Cardiac atrium fibroblast (primary cell): ENCODE data around the gene SPDYE6.

DNA sequence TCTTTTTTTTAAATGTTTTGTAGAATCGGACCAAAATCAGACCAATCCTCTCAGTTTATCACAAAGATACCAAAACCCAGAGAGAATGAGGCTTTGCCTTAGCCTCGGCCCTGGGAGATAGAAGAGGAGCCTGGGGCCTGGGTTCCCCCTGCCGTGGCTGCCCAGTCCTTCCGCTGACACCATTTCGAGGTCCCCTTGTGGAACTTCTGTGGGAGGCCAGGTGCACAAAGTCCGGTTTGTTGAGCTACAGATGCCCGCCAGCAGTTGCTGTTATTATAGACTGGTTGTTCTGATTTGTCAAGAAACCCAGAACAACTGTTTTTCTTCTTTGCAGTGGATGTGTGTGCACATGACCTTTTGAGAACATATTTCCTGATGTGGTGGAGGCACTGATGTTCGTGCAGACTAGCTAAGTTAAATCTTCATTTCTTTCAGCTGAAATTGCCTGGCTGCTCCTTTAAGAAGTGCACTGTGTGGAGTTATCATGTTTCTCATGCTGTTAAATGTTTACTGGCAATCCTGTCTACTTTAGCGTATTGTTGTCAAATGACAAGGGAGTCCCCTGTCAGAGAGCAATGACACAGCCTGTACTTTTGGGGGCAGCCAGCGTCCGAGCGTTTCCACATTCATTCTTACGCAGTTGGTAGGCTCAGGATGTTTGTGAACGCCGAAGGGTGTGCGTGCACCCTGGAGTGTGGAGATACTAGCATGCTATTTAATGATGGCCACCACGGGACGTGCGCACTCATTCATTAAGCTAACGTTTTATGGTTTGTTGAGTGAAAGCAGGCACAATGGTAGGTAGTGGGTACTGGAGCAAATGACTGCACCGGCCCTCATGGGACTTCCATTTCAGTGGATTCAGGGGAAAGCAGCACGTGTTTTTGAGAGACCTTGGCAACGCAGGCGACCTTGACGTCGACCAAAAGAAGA lies 47.8 kb downstream of the CUX1 start:
- RAMPAGE, long total RNA = no peak

DNA sequence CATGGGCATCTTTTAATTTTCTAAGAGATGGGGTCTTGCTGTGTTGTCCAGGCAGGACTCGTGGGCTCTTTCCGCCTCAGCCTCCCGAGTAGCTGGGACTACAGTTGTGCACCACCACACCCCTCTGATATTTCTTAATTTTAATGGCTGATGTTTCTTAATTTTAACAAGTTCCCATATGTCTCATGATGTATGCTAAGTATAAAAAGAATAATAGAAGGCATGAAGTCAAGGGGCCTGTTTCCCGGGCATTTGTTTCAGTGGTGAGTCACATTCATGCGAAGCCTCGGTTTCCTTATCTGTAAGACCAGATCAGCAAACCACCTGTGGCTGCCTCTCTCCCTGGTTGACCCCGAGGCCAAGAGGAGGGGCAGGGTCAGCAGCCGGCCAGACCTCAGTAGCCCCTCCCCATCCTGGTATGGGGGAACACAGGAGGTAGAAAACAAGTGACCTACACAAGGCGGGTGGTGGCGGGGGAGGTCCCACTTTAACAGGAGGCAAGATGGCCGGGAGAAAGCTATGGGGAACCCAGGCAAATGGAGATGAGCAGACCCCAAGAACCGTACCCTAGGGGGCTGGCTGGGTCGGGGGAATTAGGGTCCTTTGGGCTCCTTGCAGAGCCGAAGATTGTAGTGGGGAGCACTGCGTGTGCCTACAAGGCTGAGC lies 85.5 kb downstream of the CUX1 start:
- RAMPAGE, long total RNA = no peak

- RAMPAGE, long total RNA = no peak
These were observed 93.4 kb downstream of the CUX1 start for GRCh38 chr7:101910883-101911230.

DNA sequence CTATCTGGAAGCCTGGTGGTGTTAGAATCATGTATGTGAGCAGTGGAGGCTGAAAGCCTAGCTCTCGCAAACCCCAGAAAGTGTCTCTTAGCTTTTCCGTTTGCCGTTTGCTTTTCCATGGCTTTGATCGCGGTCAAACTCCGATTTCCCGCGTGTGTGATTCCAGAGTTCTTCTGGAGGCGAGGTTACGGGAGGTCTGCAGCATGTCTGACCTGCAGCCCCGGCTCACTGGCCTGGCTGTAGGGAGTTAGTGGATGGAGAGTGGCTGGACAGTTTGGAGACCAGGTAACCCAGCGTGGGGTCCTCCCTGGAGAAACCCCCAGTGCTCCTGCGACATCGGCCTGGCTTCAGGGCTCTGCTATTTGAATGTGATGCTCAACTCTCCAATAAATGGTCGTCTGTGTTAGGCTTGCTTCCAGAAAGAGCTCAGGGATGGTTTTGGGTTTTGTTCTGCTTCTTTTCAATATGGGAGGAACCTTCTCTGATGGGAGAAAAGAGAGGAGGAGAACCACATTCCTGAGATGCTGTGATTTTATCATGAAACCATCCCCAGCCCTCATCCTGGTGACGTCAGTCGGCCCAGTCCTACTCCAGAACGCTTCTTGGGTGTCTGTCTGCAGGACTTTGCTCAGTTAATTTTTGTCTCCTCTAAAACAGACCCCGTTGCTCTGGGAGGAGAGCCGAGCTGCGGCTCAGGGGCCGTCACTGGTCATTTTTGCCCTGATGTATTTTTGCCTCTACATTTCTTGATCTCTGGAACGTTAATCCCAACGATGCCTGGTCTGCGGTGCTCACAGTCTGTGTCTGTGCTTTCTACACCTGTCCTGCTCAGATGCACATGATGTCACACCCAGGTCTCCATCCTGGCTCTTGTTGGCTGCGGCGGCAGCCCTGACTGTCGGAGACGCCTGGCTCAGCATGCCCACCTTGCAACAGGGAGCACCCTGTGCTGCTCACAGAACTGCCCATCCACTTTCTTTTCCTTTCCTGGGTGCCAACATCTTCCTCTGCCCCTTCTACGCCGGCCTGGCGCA lies 105.8 kb downstream of the CUX1 start:
- RAMPAGE, long total RNA = no peak

- RAMPAGE, long total RNA = no peak
These were observed 207.4 kb downstream of the CUX1 start for GRCh38 chr7:102024714-102025296.

- RAMPAGE, long total RNA = no peak
These were observed 206.0 kb upstream of the SH2B2 start for GRCh38 chr7:102080363-102081374.

GRCh38 chr7:102099009-102099293 lies 187.7 kb upstream of the SH2B2 start:
- RAMPAGE, long total RNA = no peak

DNA sequence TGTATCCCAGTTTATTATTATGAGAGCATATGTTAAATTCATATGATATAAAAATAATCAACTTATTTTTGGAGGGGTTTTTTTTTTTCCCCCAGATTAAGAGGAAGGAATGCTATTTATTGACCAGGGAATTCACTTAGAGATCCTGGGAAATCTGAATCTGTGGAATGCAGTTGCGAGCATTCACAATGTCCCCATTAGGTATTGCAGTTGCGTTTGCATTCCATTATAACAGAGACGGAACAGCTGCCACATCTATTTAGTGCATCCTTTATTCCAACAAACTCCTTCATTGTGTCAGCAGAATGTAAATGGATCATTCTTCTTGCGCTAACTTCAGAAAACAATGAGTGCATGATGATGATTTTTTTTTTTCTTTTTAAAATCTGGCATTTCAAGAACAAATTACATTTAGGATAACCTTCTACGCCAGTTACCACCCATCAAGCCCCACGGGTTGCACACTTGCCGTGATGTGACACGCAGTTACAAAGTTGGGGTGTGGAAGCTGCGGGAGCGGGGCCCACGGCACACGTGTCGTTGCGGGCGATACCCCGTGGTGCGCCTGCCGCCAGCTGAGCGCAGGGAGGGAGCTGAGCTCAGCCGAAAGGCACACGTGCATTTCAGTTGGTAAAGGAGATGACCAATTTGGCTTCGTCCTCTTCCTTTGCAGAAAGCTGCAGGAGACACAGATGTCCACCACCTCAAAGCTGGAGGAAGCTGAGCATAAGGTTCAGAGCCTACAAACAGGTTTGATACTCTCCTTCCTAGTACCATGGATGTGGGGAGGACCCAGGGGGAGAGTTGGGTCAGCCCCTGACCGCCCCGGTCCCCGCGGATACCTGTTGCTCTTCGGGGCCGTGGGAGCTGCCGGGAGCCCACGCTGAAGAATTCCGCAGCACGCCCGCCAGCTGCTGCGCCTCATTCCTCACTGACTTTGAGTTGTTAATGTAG lies 175.4 kb upstream of the SH2B2 start:
- RAMPAGE, long total RNA = no peak

- RAMPAGE, long total RNA = no peak
These were observed 133.9 kb upstream of the SH2B2 start for GRCh38 chr7:102152638-102153210.

- RAMPAGE, long total RNA = no peak
These were observed 52.6 kb upstream of the SH2B2 start for GRCh38 chr7:102233957-102234673.

GRCh38 chr7:102356311-102356848 lies at the start of gene SPDYE6:
Gene SPDYE6, minus strand, starts transcription at chr7:102356444.
- RAMPAGE, long total RNA = no peak

GRCh38 chr7:102363336-102364626 lies 7.5 kb upstream of the SPDYE6 start:
- RAMPAGE, long total RNA = no peak

- RAMPAGE, long total RNA = no peak
These were observed 6.3 kb upstream of the ORAI2 start for GRCh38 chr7:102427011-102427517.

DNA sequence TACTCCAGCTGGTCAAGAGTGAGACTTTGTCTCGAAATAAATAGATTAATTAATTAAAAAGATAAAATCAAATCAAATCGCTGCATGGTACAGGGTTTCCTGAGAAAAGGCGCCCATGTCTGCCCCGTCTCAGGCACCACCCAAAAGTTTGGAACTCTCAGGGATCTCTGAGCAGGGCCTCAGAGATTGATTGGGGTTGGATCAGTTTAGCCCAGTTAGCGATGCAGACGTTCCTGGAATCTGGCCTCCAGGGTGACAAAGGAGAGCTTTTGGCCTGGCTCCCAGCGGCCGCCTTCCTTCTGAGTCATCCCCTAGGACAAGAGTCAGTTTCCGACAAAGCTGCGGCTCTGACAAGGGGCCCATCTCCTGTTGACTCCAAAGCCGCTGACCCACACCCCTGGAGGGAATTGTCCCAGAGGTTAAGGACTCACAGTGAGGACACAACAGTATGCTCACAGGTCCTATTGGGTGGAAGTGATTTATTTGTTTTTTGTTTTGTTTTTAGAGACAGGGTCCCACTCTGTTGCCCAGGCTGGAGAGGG lies 6.7 kb downstream of the ORAI2 start:
- RAMPAGE, long total RNA = no peak

- RAMPAGE, long total RNA = no peak
These were observed 17.0 kb downstream of the NAPEPLD start for GRCh38 chr7:103131979-103132202.

GRCh38 chr7:103146687-103147000 lies 2.3 kb downstream of the NAPEPLD start:
- RAMPAGE, long total RNA = no peak

GRCh38 chr7:103310097-103310844 lies 13.0 kb downstream of the PMPCB start:
- RAMPAGE, long total RNA = no peak

DNA sequence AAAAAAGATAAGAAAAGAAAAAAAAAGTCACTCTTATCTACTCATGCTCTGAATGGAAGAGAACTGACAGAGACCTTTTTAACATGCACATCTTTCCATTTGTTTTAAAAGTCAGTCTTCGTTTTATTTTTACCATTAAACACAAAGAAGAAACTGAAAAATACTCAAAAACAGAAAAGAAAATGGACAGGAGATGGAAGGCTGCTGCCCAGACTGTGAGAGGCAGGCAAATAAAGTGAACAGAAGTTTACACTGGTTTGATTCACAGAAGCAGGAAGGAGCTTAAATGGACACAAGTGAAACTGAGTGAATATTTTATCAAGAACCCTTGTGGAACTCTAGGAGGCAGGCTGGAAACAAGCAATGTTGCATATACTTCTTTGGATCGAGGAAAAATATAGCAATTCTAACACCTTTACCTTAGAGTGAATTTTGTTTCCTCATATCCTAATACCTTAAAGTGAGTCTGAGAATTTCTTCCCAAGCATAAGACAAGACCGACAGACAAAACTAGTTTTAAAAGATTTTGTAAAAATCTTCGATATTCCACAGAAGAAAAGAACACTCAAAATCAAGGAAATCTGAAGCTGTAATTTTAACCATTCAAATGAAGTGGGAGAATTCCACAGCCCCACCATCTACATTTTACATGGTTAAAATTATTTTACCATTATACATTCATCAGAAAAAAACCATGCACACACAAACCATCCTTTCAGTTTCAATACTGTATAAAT lies 32.2 kb downstream of the PSMC2 start:
- RAMPAGE, long total RNA = no peak

DNA sequence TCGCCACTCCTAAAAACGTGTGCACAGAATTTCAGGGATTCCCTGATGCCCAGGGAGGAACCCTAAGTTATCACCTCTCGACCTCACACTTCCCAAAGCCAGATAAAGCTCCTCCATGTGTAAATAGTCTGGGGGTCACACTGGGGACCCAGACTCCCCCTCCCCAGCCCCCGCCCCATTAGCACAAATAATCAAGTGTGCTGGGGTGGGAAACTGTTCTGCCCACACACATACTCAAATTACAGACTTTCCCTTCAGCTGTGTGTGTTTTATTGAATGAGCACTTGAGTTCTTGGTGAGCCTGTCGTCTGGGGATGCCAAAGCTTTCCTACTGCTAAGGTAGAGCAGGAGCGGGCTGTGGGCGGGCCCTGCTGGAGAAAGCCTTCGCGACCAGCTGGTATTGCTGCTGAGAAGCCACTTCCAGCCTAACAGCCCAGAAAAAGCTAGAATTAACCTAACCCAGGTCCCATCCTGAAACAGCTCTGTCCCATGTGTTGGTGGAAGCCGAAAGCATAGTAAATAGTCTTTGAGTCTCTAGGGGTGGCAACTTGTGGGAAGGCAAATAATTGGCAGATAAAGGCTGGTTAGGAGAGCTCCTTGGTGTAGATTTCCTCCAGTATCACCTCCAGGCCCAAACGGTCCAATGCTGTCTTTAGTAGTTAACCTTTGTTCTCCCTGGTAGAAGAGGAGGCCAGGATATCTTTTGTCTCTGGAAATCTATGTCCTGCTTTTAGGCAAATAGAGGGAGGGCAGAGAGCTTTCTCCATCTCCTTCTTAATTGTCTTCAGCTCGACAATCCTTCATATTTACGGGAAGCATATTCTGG lies 86.9 kb upstream of the KMT2E start:
- RAMPAGE, long total RNA = no peak

- RAMPAGE, long total RNA = no peak
These were observed 28.1 kb upstream of the KMT2E start for GRCh38 chr7:104985716-104986529.